Mesenchymal stem cell of the bone marrow (primary cell): ENCODE results near the genes MUC12, TRIM56, CLDN15, IFT22 and COL26A1.

GRCh38 chr7:100959608-100960450, 9.5 kb upstream of the MUC12 start:
- CAGE, long polyA plus RNA, result no peak

- CAGE, long polyA plus RNA, result no peak
Observed at GRCh38 chr7:100969109-100969862, at the start of gene MUC12. MUC12 (plus strand) TSS chr7:100969565.

GRCh38 chr7:101021662-101022243, 1.9 kb downstream of the MUC17 start:
- CAGE, long polyA plus RNA, result no peak

- CAGE, long polyA plus RNA, result no peak
Observed at GRCh38 chr7:101084991-101086236, at the start of gene TRIM56. TRIM56 (plus strand) TSS chr7:101085481.

DNA sequence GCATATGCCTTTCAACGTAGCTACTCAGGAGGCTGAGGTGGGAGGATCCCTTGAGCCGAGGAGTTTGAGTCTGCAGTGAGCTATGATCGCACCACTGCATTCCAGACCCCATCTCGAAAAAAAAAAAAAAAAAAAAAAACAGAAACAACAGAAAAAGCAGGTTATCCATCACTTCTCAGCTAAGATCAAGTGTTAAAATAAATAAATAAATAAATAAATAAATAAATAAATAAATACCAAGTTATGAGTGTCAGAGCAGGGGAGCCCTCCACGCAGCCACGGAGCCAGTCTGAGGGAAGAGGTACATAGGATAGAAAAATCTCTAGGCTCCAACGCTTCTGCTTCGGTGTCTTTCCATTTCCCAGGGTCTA, 5.2 kb downstream of the TRIM56 start:
- CAGE, long polyA plus RNA, result no peak

- CAGE, long polyA plus RNA, result no peak
Observed at GRCh38 chr7:101092395-101093477, 7.5 kb downstream of the TRIM56 start.

DNA sequence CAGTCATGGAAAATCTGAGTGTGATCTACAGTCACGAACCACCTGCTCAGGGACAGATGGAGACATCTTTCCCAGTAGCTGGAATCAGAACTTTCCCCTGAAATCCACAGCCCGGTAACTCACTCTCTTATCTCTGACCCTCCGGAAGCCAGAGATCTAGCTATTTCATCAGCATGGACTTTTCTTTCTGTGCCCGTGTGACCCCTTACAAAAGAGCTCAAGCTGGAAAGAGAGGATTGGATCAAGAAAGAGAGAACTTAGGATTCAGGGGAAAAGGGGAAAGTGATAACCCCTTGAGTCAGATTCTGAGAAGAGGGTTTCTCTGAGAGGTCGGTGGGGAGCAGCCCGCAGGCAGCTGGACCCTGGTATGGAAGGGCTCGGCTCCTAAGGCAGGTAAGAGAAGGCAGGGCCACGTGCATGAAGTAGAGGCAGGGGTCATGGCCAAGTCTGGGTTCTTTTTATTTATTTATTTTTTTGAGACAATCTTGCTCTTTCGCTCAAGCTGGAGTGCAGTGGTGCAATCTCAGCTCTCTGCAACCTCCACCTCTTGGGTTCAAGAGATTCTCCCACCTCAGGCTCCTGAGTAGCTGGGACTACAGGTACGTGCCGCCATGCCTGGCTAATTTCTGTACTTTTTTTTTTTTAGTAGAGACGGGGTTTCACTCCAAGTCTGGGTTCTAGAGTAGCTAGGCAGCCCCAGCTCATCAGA, 4.3 kb upstream of the SERPINE1 start:
- CAGE, long polyA plus RNA, result no peak

DNA sequence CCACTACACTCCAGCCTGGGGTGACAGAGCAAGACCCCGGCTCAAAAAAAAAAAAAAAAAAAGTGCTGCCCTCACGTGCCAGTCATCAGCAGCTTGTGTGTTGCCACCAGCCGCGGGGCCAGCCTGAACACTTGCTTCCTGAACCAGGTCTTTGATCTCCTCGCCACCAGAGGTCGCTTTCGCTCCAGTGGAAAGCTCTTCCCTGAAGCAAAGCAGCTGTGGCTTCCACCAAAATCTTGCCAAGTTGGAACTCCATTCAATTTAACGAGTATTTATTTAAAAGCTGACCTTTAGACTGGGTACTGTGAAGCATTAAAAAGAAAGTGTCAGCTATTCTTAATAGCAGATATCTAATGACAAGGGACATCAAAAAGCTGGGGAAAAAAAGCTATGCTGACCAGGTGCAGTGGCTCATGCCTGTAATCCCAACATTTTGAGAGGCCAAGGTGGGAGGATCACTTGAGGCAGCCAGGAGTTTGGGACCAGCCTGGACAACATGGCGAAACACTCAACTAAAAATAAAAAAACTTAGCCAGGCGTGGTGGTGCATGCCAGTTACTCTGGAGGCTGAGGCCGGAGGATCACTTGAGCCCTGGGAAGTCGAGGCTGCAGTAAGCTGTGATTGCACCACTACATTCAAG, 10.1 kb upstream of the AP1S1 start:
- CAGE, long polyA plus RNA, result no peak

DNA sequence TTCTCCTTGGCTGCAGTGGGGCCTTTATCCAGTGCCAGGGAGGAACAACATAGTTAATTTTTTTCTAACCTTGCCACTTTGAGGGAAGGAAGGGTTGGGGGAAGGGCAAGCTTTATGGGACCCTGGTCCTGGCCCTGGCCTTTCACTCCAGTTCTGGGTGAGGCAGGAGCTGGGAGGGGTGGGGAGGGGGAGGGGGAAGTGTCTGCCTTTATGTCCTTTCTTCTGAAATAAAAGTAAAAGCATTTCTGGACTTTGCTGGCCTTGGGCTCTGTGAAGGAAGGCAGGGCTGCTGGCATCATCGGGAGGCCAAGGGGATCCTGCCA, 4.4 kb downstream of the VGF start:
- CAGE, long polyA plus RNA, result no peak

DNA sequence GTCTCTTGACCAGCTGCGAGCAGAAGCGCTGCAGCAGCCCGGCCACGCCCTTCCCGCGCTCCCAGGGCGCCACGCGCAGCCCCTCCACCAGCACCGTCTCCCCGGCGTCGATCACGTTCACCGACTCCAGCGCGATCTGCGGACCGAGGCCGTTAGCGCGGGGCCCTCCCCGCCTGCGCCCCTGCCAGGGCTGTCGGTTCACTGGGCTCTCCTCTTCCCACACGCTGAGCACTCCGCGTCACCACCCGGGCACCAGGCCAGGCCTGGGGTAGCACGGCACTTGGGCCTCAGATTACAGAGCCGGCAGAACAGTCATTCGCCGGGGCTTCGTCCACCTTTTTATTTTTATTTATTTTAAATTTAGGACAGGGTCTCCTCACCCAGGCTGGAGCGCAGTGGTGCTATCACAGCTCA, 6.7 kb downstream of the NAT16 start:
- CAGE, long polyA plus RNA, result no peak

- CAGE, long polyA plus RNA, result no peak
Observed at GRCh38 chr7:101173909-101174677, 6.0 kb downstream of the NAT16 start.

DNA sequence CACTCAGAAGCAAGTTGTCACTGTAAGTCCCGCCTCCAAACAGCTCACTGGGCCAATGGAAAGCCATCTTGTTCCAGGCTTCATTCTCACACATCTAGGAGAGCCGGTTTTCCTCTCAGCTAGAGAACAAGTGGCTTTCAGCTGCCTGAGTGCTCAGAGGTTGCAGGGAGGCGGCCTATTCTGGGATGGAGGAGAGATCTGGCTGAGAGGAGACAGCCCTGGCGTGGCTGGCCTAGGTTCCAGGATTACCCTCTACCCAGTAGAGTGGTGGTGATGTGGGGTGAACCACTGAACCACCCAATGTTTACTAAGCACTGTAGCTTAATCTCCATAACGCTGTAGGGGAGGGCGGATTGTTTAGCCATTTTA, 2.5 kb upstream of the NAT16 start:
- CAGE, long polyA plus RNA, result no peak

DNA sequence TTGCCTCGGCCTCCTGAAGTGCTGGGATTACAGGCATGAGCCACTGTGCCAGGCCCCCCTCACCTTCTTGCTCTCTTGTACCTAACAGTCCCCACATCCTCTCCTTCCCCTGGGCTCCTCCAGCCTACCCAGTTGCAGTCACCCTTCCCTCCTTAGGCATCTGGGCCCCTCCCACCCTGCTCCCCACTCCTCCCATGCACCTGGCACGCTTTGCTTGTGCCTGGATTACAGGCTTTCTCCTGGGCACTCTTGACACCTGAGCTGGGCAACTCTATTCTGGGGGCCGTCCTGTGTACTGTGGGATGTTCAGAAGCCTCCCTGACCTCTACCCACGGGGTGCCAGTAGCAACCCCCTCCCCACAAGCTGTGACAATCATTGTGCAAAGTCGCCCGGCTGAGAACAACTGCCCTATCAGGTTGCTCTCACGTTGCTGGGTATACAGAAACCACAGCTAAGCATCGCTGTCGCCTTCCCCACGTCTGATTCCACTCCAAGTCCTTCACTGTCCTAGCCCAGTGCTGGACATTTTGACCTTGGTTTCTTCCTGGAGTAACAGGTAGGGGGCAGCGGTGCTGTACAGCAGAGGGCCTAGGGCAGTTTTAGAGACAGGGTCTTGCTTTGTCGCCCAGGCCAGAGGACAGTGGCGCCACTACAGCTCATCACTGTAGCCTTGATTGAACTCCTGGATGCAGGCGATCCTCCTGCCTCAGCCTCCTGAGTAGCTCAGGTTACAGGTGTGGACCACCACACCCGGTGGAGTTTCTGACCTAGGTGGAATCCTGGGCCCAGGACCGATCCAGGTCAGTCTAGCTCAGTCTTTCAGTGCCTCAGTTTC, 2.7 kb downstream of the CLDN15 start:
- CAGE, long polyA plus RNA, result no peak

- CAGE, long polyA plus RNA, result no peak
Observed at GRCh38 chr7:101235508-101235722, 2.2 kb downstream of the CLDN15 start.

DNA sequence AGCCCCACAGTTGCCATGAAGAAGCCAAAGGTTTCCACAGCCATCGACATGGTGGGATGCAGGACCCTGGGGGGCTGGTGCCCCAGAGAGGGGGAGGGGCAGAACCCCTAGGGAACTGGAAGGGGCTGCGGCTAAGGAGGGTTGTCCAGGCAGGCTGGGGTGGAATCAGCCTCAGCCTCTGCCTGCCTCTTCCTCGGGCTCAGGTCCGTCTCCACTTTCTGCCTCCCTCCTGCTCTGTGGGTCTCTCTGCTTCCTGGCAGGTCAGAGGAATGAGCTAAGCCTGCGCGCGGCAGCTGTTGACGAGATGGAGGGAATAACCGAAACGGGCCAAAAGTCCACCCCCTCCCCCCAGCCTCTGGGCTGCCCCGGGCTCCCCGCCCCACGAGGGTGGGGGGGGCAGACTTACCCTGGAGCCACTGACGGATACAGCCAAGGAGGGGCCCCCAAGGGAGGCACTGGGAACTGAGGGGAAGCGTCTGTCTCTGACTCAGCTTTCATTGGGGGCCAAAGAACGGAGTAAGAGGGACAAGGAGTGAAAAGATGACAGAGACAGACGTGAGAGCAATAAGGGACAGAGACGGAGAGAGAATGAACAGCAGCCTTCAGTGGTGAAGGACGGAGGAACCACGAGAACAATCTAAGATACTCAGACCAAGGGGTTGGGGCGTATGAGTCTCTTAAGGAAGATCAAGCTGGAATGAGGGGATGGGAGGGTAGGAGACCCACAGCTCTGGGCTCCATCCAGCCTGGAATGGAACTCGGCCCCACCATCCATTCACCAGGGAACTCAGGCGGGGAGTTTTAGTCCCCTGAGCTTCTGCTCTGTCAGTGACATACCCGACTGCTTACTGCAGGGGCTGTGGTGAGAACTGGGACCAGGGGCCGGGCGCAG, at the start of gene CLDN15:
TSS of gene CLDN15 (minus strand) at position 271 of the 892 bp plus-strand sequence.
- CAGE, long polyA plus RNA, result no peak

DNA sequence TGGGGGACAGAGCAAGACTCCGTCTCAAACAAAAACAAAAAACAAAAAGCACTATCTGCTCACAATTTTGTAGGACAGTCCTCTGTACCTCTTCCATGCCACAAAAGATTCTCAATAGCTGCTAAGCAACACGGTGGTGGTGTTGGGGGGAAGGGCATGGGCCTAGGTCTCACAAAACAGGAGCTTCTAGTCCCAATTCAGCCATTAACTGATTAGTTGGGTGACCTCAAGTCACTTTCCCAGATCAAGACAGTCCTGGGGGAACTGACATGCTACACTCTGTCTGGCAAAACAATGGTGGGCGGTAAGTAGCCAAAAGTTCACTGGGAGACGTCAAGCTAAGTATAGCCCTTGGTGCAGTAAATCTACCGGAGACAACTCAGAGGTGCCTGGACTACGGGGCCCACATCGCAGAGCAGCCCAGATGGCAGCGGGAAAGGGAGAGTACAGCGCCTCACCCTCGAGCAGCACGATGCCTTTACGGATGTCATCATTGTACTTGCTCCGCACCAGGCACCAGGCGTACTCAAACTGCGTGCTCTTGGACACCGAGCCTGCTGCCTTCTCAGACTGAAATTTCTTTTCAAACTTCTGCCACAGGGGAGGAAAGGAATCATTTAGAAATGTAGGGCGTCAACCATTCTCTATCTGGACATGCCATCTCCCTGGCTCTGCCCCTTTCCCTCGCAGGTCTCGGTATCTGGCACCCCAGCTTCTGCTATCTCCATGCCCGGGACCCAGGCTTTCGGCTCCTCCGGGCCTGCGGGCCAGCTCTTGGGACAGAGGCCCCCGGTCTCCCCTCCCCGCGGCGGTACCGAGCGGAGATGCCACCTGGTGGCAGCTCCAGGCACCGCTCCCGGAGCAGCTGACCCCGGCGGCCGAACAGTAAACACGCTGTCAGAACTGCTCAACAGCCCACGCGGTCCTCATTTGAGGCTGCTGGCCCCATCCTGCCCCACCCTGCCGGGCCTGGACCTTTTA, 1.0 kb downstream of the FIS1 start:
- CAGE, long polyA plus RNA, result no peak

DNA sequence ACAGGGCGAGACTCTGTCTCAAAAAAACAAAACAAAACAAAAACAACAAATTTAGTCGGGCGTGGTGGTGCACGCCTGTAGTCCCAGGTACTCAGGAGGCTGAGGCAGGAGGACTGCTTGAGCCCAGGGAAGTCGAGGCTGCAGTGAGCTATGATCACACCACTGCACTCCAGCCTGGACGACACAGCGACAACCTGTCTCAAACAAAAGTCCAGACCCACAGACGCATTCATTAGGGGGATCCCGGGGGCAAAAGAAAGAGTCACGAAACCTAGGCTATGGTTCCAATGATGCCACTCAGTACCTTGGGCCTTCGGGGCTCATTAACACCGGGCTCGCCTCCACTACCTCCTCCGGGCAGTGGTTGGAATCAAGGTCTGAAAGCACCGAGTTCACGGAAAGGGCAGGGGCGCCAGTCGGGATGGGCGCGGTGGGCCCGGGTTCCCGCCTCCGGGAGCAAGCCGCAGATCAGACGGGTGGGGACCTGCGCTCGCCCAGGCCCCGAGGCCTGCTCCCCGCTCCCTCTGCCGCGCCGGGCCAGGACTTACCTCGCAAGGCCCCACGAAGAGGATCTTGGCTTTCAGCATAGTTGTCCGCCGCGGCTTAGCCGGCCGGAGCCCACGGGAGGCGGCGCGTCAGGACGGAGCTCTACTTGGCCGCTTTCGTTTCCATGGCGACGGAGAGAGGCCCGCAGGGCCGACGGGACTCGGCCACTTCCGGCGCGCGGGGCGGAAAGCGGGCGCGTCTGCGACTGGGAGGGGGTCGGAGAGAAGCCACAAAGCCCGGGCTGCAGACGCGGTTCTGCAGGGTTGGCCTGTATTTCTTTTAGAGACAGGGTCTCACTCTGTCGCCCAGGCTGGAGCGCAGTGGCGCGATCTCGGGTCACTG, at the start of gene IFT22:
TSS of gene IFT22 (minus strand) at position 690 of the 888 bp plus-strand sequence.
- CAGE, long polyA plus RNA, result no peak

DNA sequence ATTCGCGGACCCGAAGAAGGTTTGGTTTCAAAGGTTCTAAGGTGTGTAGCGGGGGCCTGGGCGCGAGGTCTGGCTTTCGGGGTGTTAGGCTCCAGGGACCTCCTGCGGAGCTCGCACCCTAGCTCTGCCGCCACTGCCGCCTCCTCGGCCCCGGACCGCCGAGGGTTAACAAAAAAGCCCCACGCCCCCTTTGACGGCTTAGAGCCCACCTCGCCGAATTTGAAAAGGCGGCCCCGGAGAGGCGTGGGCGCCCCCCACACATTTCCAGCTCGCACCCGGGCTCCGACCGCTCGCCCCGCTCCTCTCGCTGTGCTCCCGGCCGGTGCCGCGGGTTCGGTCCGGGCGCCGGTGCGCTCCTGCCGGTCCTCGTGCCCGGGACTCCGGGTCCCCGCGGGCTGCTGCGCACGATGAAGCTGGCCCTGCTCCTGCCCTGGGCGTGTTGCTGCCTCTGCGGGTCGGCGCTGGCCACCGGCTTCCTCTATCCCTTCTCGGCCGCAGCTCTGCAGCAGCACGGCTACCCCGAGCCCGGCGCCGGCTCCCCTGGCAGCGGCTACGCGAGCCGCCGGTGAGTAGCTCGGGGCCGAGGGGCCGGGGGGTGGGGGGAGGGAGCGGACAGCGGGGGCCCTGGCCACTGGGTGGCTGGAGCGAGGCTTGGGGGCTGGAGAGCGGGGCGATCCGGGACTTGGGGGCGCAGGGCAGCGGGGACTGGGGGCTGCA, at the start of gene COL26A1:
TSS of gene COL26A1 (plus strand) at position 250 of the 717 bp plus-strand sequence.
- CAGE, long polyA plus RNA, result no peak

- CAGE, long polyA plus RNA, result no peak
Observed at GRCh38 chr7:101386511-101387178, 24.0 kb downstream of the COL26A1 start.

GRCh38 chr7:101602127-101602739, 26.9 kb downstream of the MYL10 start:
- CAGE, long polyA plus RNA, result no peak